Prostate gland (tissue), 2 donors: ENCODE results near the genes PHOX2A and ATG16L2.

DNA sequence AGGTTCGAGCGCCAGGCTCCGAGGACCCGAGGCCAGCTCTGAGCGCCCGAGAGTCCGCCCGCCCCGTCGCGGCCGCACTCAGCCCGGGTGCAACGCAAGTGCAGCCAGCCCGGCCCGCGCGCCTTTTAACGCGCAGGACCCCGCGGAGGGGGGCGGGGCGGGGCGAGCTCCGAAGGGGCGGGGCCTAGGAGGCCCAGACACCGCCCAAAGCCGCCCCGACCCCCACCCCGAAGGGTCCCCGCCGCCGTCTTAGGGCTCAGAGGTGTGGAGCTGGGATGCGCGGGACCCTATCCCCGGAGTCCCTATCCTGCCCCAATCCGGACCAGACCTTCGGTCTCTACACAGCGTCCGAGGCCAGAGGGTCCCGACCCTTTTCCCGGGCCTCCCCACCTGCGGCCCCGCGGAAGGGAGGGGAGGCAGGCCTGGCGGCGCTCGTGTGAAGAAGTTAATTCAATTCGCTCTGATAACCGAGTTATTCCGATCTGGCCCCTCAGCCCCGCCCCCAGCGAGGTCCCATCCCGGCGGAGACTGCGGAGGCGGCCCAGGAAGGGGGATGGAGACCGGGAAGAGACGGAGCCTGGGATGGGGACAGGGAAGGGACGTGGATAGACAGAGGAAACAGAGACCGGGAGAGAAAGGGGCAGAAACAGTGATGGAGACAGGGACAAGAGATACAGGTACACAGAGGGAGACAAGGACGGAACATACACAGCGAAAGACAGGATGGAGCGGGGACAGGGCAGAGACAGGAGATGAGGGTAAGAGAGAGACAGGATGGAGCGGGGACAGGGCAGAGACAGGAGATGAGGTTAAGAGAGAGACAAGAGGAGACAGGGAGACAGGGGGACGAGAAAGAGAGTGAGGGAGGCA, at the start of gene PHOX2A:
Gene PHOX2A (minus strand): TSS at position 100 of the 870 bp plus-strand sequence.
- PRO-cap = no peak
- RAMPAGE, long total RNA, 2 experiments = no peak in any of the 2 experiments

- PRO-cap = no peak
- RAMPAGE, long total RNA, 2 experiments = no peak in any of the 2 experiments
Measured at GRCh38 chr11:72404768-72405451, 29.4 kb downstream of the CLPB start.

DNA sequence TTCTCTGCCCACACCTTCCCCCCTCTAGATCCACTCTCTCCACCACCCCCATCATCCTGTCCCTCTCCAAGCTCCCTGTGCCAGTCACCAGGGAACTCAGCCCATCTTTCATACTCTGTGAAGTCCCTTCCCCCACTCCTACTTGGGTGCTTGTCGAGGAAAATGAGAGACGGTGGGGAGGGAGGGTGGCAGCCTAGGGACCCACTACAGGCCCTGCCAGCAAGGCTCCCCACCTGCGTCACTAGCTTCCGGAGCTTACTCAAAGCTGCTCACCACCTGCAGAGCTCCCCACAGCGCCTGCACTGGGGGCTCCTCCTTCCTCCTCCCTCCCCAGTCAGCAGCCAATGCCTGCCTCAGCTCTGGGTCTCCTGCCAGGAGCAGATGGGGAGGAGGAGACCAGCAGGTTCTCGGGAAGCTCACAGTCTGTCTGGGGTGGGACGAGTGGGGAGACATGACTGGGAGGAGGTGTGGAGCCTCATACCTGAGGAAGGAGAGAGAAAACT, 82.2 kb downstream of the PDE2A start:
- PRO-cap = no peak
- RAMPAGE, long total RNA, 2 experiments = no peak in any of the 2 experiments

- PRO-cap = no peak
- RAMPAGE, long total RNA, 2 experiments = no peak in any of the 2 experiments
Measured at GRCh38 chr11:72598363-72598791, 75.8 kb downstream of the PDE2A start.

GRCh38 chr11:72600359-72601119, 73.7 kb downstream of the PDE2A start:
- PRO-cap = no peak
- RAMPAGE, long total RNA, 2 experiments = no peak in any of the 2 experiments

- PRO-cap = no peak
- RAMPAGE, long total RNA, 2 experiments = no peak in any of the 2 experiments
Measured at GRCh38 chr11:72634647-72635477, 39.4 kb downstream of the PDE2A start.

DNA sequence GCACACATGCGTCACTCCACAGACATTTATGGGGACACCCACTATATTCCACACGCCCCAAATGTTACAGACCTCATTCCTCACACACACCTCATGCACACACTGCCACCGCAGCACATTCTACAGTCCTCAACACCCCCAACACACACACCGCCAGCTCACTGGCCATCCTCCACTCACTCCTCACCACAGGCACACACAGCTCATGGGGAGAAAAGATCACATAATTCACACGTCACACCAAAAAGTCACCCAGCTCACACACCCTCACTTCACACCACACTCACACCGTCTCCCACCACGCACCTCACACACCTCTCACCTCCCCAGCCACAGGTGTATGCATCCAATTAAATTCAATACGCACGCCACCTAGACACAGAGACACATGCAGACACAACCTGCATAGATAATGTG, 34.3 kb downstream of the PDE2A start:
- PRO-cap = unidirectional peak, plus-strand start at position 76 of the sequence
- RAMPAGE, long total RNA, 2 experiments = no peak in any of the 2 experiments

- PRO-cap = no peak
- RAMPAGE, long total RNA, 2 experiments = no peak in any of the 2 experiments
Measured at GRCh38 chr11:72642868-72643972, 31.0 kb downstream of the PDE2A start.

DNA sequence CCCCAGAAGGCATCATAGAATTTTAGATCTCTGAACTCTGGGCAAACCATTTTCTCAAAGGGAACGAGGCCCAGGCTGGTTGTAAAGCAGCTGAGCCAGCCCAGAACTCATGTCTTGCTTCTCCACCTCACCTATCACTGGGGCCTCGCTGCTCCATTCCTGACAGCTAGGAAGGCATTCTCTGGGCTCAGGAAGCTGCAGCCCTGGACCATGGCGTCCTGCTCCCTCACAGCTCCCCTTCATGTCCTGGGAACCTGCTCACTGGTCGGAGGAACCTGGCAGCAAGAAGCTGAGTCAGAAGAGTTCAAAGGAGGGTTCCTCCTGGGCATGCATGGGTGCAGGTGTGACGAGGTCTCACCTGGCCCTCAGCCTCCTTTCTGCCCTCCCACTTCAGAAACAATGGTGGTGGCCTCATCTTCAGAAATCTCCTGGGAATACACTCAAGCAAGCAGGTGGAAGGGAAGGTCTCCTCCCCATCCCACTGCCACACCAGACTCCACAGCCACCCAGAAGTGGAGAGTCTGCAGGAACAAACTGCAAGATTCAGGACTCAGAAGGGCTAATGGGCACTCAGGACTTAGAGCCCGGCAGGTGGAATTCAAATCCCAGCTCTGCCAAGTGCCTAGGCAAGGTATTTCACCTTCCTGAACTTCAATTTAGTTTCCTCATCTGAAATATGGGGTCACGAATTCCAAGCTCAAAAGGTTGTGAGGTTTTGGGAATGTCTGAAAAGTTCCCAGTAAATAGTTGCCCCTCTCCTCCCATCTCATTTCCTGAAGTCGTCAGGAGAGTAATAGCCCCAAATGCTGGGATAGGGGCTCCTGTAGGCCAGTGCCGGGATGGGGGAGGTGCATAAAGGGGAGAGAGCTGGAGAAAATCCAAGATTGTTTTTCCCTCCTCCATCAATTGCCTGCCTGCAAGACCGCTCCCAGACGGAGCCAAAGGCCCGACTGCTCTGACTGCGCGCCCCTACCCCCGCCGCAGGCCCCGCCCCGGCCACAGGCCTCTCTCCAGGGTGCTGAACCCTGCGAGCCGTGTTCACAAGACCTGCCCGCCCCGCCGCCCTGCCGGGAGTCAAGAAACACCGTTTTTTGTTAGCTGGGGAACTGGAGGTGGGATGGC, 2.1 kb upstream of the PDE2A start:
- PRO-cap = no peak
- RAMPAGE, long total RNA, 2 experiments = no peak in any of the 2 experiments

GRCh38 chr11:72768448-72769029, 16.3 kb upstream of the ARAP1 start:
- PRO-cap = no peak
- RAMPAGE, long total RNA, 2 experiments = start-site peak on the minus strand in 1 of 2 experiments, at chr11:72768423-72768911 at its widest, 12 reads per replicate

DNA sequence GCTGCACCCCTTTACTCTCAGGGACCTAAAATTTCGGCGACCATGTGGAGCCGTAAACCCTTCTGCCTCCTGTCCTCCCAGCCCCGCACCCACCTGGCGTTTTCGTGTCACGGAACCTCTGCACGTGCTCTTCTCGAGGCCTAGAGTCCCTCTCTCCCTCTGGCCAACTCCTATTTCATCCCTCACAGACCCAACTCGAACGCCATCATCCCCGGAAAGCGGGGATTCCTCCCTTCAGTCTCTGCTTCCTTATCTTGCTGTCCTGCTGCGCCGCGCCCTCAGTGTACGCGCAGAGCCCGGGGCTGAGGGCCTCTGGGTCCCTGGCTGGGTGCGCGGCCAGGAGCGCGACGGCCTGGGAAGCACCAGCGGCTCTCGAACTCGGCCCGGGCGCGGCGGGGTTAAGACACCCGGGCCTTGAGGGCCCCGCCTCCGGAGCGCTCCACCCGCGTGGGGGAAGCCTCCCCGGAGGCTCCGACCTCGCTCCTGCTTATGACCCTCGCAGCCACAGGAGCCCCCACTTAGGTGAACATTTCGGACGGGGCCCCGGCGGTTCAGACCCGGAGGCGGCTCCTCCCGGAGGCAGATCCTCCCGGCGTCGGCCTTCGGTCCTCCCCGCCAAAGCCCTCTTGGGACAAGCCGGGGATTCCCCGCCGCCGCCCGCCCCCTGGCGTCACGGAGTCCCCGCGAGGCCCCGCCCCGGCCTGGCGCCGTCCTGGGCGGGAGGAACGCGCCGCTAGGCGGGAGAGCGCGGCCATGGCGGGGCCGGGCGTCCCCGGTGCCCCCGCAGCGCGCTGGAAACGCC, at the start of gene ATG16L2:
Gene ATG16L2 (plus strand): TSS at position 719 of the 802 bp plus-strand sequence.
- PRO-cap = bidirectional peak, plus-strand start at position 743 of the sequence, minus-strand start at position 373 of the sequence
- RAMPAGE, long total RNA, 2 experiments = no peak in any of the 2 experiments

DNA sequence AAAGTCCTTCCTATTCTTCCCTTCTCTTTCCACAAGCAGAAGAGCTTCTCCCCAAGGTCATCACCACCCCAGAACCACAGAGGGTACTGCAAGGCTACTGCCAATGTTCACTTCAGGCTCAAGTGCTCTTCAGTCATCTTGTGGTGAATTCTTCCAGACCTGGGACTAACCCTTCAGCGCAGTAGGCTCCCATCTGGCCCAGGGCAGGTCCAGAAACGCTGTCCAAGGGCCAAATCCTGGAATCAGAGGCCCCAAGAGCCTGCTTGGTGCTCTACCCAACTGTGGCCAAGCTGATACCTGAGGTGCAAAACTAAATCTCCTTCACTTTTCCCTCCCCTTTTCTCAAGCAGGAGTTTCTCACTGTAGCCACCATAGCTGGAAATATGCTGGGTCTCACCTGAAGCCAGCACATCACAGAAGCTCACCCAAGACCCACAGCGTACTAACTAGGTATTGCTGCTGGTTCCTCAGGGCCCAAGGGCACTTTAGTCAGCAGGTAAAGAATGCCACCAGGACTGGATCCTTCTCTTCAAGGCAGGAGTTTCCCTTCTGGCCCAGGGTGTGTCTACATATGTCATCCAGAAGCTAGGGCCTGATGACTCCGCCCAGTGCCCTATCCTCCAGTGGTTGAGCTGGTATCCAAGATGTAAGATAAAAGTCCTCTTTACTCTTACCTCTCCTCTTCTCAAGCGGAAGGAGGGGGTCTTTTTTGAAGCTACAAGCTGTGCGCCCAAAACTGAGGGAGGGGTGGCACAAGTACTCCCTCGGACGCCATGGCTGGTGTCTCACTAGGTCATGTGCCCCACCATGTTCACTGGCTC, 27.8 kb downstream of the FCHSD2 start:
- PRO-cap = no peak
- RAMPAGE, long total RNA, 2 experiments = no peak in any of the 2 experiments

DNA sequence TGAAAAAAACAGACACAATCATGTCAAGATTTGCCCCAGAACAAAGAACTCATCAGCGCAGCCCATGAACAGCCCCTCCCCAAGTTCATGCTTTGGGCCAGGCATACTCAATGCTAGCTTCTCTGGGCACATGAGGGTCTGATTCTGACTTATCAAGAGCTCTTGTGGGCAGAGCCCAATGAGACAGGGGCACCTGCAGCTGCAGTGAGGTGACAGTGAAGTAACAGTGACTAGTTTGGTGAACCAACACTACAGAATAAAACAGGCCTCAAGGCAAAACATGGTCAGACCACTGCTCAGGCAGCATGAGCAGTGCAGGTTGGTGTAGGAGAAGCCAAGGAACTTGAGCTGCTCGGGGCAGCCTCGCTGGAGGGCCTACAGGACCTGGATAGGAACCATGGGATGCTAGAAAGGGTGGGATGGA, 10.3 kb upstream of the FCHSD2 start:
- PRO-cap = no peak
- RAMPAGE, long total RNA, 2 experiments = no peak in any of the 2 experiments

DNA sequence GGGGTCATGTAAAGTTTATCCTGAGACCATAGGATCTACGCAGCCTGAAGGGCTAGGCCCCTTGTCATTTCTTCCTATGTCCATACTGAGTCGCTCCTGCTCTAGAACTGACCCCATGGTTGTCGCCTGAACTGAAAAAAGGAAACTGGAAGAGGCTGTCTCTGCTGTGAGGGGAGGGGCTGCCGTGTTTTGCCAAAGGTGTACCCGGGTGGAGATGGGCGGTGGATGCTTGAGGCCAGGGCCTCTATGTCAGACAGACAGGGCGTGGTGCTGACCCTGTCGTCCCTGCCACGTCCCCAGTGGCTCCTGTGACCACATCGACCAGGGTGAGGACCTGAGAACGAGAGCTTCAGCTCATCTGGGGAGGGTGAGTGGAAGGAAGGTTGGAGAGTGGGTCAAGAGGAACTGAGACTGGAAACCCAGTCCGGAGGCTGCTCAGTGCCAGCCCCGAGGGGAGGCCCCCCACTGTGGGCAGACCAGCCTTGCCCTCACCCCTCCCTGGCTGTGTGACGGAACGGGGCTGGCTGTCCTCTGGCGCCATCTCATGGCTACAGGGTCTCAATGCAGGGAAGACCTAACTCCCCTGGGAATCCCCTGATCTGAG, 17.1 kb downstream of the P2RY6 start:
- PRO-cap = no peak
- RAMPAGE, long total RNA, 2 experiments = no peak in any of the 2 experiments

DNA sequence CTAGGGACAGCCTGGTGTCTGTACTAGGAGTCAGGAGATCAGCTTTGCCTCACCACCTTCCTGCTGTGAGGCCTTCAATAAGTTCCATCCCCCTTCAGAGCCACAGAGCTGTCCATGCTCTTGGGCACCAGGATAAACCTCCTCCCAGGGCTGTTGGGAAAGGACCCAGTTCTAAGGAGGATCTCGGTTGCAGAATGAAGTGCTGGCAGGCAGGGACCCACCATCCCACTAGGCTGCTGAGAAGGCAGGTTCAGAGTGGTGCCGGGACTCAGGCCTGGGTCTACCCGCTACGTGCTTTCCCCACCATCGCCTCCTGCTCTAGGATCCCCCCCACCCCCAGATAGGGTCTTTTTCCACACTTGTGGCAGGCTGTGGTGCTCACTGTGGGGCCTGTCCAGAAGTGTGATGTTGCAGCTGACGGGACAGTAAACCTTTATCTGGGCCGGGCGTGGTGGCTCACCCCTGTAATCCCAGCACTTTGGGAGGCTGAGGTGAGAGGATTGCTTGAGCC, 9.9 kb downstream of the ARHGEF17 start:
- PRO-cap = no peak
- RAMPAGE, long total RNA, 2 experiments = no peak in any of the 2 experiments

- PRO-cap = no peak
- RAMPAGE, long total RNA, 2 experiments = no peak in any of the 2 experiments
Measured at GRCh38 chr11:73361882-73362706, 14.1 kb upstream of the RELT start.

- PRO-cap = no peak
- RAMPAGE, long total RNA, 2 experiments = no peak in any of the 2 experiments
Measured at GRCh38 chr11:73405872-73406976, 30.0 kb downstream of the RELT start.

- PRO-cap = no peak
- RAMPAGE, long total RNA, 2 experiments = no peak in any of the 2 experiments
Measured at GRCh38 chr11:73461829-73462046, 85.5 kb downstream of the RELT start.

DNA sequence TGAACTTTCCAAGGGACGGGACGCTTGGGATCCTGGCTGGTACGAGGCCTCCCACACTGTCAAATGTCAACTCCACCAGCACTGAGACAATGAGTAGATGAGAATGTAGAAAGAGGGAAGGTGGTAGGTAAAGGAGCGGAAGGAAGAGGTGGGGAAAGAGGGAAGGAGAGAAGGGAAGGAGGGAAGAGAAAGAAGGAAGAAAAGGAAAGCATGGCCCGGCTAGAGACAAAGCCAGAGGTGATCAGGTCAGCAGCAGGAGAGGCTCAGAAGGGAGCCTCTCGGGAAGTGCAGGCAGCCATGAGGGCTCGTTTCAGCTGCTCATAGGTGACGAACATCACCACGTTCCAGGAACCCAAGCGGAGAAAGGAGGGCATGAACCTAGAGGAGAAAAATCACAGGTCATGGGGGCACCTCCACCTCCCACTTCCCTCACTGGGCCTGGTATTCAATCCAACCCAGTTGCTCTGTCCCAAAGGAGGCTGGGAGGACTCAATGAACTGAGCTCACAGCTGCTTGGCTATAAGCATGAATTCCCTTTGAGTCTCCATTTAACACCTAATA, 7.8 kb downstream of the UCP2 start:
- PRO-cap = no peak
- RAMPAGE, long total RNA, 2 experiments = no peak in any of the 2 experiments

GRCh38 chr11:73976508-73977138, 6.0 kb downstream of the UCP2 start:
- PRO-cap = no peak
- RAMPAGE, long total RNA, 2 experiments = no peak in any of the 2 experiments